Measurements from ENCODE around the genes MYOCOS, VAMP4 and KLHL20.

- PRO-cap: unidirectional peak, plus-strand start at chr1:171255402
- RRBS: no CpG with 5 or more reads among the region's 3 CpGs
Measured at GRCh38 chr1:171254994-171255692, 6.8 kb downstream of the FMO1 start.

DNA sequence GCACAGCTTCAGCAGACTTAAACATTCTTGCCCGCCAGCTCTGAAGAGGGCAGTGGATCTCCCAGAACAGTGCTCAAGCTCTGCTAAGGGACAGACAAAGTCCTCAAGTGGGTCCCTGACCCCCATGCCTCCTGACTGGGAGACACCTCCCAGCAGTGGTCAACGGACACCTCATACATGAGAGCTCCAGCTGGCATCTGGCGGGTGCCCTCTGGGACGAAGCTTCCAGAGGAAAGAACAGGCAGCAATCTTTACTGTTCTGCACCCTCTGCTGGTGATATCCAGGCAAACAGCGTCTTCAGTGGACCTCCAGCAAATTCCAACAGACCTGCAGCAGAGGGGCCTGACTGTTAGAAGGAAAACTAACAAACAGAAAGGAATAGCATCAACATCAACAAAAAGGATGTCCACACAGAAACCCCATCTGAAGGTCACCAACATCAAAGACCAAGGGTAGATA is 46.1 kb downstream of the FMO4 start:
- PRO-cap: no peak
- RRBS: no CpG with 5 or more reads among the region's 5 CpGs

DNA sequence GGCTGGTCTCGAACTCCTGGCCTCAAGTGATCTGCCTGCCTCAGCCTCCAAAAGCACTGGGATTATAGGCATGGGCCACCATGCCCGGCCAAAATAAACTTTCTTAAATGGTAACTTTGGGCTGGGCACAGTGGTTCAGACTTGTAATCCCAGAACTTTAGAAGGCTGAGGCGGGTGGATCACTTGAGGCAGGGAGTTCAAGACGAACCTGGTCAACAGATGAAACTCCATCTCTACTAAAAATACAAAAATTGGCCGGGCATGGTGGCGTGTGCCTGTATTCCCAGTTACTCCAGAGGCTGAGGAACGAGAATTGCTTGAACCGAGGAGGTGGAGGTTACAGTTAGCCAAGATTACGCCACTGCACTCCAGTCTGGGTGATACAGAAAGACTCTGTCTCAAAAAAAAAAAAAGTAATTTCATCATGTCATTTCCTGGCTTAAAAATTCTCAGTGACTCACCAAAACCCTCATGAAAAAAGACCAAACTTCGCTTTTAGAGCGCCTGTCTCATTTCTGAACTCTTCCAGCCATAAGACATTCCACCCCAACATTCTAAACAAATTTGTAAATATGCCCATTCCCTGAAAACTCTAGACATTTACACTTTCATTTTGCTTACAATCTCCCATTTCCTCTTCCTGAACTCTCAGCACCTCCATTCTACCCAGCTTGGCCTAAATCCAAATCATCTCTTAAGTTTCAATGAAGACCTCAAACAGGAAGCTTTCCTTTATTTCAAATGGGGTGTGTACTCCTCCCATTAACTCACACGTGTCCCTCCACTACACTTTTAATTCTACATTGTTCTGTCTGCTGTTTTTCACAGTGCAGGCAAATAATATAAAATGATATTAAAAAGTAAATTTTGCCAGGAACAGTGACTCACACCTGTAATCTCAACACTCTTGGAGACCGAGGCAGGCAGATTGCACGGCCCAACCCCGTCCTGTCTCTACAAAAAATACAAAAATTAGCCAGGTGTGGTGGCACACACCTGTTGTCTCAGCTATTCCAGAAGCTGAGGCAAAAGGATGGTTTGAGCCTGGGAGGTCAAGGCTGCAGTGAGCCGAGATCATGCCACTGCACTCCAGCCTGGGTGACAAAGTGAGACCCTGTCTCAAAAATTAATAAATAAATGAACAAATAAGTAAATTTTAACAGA is 50.4 kb upstream of the PRRC2C start:
- PRO-cap: no peak
- RRBS: no CpG with 5 or more reads among the region's 16 CpGs

DNA sequence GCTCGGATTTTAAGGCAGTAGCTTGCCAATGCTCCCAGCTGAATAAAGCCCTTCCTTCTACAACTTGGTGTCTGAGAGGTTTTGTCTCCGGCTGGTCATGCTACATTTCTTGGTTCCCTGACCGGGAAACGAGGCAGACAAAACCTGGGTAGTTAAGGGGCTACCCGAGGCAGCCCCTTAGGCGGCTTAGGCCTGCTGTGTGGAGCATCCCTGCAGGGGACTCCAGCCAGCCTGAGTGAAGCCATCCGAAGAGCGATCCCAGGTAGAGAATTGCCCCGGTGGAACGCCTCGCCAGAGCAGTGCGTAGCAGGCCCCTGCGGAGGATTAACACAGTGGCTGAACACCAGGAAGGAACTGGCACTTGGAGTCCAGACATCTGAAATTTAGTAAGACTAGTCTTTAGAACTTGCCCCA is 21.2 kb upstream of the MYOCOS start:
- PRO-cap: unidirectional peak, minus-strand start at position 132 of the sequence
- RRBS: no CpG with 5 or more reads among the region's 13 CpGs

GRCh38 chr1:171606313-171606838 is 15.7 kb upstream of the MYOCOS start:
- PRO-cap: no peak
- RRBS: no CpG with 5 or more reads among the region's 7 CpGs

DNA sequence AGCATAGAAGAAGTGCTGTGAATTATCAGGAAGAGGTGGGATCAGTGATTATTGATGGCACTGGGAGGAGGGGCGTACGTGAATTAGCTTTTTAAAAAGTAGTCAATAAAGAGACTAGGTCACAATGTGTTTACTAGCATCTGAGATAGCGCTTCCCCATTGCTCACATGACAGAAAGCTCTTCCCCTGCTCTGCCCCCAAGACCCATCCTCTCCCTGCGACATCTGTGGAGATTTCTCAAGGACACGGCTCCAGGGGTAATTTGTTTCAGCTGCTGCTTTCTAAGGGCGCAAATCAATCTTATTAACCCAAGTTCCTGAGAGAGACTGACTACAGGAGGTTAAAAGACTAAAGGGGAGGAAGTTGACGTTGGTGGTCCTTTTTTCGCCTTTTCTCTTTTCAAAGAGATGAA is at the start of gene MYOCOS:
Gene MYOCOS (plus strand): TSS at position 168 of the 412 bp plus-strand sequence.
- PRO-cap: no peak
- RRBS: no CpG with 5 or more reads among the region's 8 CpGs

DNA sequence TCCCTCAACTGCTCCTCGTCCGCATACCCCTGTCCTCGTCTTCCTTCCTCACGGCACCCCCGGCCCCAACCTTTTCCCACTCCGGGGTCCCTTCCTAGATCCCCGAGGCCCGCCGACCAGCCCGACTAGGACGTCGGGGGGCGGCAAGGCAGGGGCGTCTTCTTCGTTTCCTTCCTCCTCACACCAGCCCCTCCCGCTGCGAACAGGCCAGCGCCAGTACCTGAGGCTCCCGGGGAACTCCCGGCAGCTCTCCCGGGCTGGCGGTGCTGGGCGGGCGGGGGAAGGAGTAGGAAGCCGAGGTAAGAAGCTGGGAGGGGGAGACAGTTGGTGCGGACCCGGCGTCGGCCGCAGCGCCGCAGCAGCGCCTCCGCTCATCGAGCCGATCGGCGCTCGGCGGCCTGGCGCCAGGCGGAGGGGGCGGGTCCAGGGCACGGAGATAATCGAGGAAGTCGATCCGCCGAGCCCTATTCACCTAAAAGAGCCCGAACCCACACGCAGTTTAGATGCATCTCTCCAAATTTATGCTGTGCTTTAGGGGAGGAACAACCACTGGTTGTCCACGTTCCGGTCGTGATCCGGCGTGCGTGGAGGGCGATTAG is at the start of gene VAMP4:
Gene VAMP4 (minus strand): TSS at position 376 of the 599 bp plus-strand sequence.
- PRO-cap: bidirectional peak, plus-strand start at position 467 of the sequence, minus-strand start at position 360 of the sequence
- RRBS: 5% methylated on average over 10 of the region's 57 CpGs

- PRO-cap: bidirectional peak, plus-strand start at chr1:171742409, minus-strand start at chr1:171742342; unidirectional peak, minus-strand start at chr1:171742683; unidirectional peak, minus-strand start at chr1:171742728
- RRBS: 4% methylated on average over 7 of the region's 29 CpGs
Measured at GRCh38 chr1:171742289-171742976, 568 bp upstream of the VAMP4 start.

DNA sequence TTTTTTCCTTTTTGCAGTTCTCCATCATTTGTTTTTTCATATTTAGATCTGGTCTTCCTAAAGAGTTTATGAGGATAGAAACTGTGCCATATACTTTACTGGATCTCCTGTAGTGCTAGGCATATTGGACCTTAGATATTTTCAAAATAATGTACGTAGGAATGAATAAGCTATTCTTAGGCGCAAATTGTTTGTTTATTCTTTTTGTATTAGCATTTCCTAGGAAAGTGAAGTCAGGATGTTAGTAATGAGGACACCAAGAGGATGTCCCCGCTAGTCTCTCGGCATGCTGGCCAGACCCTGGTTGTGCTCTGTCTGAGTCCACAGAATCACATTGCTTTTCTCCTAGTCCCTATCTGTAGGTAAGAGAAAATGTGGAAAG is 31.0 kb downstream of the DNM3 start:
- PRO-cap: no peak
- RRBS: no CpG with 5 or more reads among the region's 4 CpGs

DNA sequence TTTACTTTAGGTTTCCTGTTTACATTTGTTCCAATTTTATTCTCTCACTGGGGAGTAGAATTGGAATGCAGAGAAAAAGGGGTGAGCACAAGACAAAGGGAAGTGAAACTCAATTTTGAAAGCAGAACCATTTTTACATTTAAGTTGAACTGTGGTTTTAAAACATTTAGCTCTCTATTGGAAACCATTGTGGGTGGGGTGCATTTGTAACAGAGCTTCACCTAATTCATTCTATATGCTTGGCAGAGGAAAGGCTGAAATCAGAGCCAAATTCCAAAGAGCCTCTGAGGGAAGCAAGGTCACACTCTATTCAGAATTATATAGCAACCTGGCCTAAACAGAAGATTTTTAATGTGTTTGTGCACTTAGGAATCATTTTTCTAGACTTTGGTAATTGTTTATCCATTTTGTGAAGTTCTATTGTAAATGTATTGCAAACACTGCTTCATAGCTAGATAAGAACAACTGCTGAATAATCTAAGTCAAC is 235.2 kb upstream of the C1orf105 start:
- PRO-cap: no peak

DNA sequence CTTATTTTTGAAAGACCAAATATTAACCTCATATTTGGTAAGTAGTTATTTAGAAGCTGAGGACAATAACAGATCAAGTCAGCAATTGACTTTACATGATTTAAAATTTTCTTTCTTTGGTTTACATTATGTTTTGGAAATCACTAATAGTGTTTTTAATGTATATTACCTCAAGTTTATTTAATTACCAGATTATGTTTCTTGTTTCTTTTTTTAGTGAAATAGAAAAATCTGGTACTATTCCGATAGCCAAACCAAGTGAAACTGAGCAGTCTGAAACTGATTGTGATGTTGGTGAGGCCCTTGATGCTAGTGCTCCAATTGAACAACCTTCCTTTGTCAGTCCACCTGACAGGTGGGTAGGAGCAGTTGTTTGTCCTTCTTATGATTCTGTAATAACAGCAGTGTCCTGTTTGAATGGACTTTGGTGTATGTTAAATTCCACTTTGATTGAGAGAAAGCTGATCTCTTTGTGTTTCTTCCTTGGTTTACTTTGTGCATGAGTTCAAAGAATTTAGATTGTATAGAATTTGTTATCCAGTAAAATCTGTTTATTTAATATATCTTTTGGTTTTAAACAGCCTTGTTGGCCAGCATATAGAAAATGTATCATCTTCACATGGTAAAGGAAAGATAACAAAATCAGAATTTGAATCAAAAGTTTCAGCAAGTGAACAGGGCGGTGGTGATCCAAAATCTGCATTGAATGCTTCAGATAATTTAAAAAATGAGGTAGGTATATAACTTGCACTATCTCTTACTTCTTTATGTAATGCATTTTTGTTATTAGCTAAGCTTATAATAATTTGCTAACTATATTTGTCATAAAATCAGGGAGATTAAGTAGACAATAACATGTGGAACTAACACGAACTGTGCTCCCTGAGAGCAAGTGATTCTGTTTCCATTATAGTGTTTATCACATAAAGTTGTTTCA is 24.4 kb downstream of the SUCO start:
- PRO-cap: no peak
- RRBS: no CpG with 5 or more reads among the region's 3 CpGs

GRCh38 chr1:173410836-173411381 is 66.2 kb upstream of the PRDX6 start:
- PRO-cap: no peak
- RRBS: no CpG with 5 or more reads among the region's 6 CpGs

- PRO-cap: no peak
- RRBS: no CpG with 5 or more reads among the region's 5 CpGs
Measured at GRCh38 chr1:173425823-173426481, 51.2 kb upstream of the PRDX6 start.

GRCh38 chr1:173478458-173478849 is 1.3 kb downstream of the PRDX6 start:
- PRO-cap: no peak
- RRBS: no CpG with 5 or more reads among the region's 1 CpG

- PRO-cap: bidirectional peak, plus-strand start at chr1:173714981, minus-strand start at chr1:173714851; bidirectional peak, plus-strand start at chr1:173715279, minus-strand start at chr1:173715213
- RRBS: 4% methylated on average over 14 of the region's 53 CpGs
Measured at GRCh38 chr1:173714693-173715842, at the start of gene KLHL20. Gene KLHL20, plus strand, starts transcription at chr1:173714981.

- PRO-cap: no peak
- RRBS: no CpG with 5 or more reads among the region's 5 CpGs
Measured at GRCh38 chr1:173865323-173866479, 2.5 kb upstream of the ZBTB37 start.

DNA sequence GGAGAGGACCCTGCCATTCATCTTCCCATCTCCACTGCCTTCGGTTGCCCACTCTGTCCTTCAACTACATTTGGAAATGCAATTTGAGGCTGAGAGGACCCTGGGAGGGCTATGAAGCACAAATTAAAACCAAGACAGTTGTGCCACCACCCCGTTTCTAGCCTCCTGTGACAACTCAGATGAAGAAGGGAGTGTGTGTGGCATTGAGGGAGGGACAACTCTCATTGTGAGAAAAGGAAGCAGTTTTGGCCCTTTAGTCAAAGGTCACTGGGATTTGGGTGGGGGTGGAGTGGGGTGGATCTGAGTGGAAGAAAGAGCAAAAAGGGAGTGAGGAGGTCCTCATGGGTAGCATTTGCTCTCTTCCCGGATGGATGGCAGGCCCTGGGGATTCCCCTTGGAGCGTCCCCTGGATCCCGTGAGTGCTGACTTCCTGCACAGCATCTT is 579 bp downstream of the SERPINC1 start:
- PRO-cap: no peak
- RRBS: no CpG with 5 or more reads among the region's 5 CpGs

DNA sequence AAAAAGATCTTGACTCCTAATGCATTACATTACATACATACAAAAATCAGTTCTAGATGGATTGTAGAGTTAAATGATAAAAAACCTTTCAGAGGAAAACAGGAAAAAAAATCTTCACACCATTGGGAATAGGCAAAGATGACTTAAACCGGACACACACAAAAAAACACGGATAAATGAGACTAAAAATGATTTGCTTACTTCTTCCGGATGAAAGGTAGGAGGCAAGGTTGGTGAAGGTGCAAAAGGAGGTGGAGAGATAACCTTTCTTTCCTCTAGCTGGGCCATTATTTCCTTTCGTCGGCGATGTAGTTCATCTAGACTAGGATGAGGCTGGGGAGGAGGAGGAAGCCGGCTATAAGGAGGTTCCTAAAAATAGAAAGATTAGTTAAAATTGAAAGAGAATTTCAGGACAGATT is 43.8 kb upstream of the SERPINC1 start:
- PRO-cap: no peak
- RRBS: 88% methylated on average over 2 of the region's 7 CpGs

DNA sequence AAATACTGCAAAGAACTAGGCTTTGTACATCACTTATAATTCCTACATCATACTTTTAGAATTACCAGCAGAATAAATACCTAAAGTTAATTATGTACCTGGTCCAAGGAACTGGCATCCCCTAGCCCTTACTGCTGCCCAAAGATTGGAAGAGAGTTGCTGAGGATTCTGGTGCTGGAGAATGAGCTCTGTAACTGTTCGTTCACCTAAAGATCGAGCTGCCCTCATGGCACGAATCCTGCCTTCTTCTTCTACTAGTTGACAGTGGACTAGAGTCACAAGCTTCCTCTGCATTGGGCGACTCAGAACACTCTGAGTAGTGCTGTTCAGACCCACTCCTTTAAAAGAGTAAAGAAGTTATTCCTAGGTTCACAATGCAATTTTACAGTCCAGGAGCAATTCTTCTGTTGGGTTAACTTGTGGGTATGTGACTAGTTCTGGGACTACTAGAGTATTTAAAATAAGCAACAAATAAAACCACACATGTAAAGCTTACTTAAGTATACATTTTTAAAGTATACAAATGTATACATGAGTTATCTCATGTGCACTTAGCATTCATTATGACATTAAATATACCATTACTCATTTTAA is 38.7 kb downstream of the RC3H1 start:
- PRO-cap: no peak
- RRBS: no CpG with 5 or more reads among the region's 4 CpGs

GRCh38 chr1:174270399-174270598 is 111.0 kb downstream of the RABGAP1L start:
- PRO-cap: no peak
- RRBS: no CpG with 5 or more reads among the region's 1 CpG

Data from Caco-2 (cell line).